ENCODE measurements around a stretch of chr9.

DNA sequence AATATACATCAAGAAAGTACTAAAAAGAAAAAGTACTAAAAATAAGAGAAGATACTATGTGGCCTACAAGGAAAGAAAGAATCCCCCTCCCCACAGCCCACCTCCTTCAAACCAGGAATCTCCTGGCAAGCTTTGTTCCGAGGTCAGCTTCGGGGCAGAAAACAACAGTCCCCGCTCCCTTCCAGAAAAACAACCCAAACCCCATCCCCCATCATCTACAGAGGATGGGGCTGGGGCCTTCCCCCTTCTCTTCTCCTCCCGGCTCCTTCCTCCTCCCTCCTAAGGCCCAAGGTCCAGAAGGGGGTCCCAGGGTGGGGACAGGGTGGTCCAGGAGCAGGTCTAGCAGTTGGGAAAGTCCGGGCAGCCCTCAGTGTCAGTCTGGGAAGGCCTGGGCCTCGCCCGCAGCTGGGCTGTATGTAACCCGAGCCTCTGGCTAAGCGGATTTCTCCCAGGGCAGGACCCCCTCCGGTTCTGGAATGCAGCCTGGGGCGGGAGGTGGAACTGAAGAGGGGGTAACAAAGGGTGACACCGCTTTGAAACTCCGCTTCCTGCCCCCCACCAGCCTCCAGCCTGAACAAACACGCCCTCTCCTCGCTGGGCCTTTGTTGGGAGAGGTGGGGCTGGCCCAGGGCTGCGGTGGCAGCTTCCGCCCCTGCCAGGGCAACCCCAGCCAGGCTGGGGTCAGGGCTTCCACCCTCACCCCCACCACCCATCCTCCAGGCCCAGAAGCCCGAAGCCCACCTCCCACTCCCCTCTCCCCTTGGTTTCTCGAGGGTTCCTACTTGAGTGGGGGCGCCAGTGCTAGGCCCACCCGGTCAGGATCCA is 63.6 kb downstream of the C9orf50 start:
- PRO-cap = bidirectional peak, plus-strand start at position 605 of the sequence, minus-strand start at position 369 of the sequence

DNA sequence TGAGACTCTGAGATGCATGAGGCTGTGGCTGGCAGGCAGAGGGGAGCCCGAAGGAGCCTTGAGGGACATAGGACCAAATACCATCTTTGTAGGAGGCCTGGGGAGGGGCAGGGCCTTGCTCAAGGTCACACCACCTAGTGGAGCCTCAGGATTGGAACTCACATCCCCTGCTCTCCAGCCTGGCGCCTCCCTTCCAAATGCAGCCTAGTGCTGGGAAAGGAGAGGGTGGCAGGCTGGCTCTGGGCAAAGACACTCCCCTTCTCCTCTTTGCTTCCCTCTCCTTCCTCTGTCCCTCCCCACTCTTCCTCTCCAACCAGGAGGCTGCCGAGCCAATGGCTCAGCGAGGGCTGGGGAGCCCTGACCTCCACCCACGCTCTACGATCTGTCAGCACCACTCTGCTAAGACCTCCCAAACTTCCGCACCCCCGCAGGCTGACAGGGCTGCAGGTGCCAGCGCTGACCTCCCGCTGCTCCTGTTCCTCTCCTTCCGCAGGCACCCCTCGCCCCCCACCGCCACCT is 53.0 kb downstream of the C9orf50 start:
- PRO-cap = no peak

GRCh38 chr9:129571211-129571951 is 49.5 kb downstream of the C9orf50 start:
- PRO-cap = no peak

DNA sequence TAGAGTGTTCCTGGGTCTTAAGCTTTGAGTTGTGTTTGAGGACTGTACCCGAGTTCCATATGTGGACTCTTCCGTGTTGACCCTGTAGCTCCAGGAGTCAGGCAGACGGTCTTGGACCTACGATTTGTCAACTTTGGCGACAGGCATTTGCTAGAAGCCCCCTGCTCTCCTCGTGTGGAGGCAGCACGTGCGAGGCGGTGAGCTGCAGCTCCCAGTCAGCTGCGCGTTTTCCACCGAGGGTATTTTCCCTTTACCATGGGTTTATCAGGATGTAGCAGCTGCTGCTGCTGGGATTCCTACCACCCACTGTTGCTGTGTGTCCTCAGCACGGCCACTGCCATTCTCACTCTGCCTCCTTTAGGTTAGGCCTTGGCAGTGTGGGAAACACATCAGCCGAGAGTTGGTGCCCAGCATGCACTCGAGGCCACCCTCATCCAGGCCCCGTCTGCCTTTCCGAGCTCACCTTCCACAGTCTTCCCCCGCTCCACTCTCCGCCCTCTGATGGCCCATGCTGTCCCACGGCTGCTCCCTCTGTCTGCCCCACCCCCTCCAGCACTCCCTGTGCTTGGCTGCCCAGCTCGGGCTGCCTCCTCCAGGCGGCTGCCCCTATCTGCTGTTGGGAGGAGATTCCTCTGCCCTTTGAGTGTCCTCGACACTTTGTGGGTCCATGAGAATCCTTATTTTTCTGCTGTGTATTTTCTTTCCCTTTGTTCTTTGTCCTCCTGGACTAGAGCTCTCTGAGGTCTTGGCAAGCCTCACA is 4.8 kb downstream of the NTMT1 start:
- PRO-cap = no peak

DNA sequence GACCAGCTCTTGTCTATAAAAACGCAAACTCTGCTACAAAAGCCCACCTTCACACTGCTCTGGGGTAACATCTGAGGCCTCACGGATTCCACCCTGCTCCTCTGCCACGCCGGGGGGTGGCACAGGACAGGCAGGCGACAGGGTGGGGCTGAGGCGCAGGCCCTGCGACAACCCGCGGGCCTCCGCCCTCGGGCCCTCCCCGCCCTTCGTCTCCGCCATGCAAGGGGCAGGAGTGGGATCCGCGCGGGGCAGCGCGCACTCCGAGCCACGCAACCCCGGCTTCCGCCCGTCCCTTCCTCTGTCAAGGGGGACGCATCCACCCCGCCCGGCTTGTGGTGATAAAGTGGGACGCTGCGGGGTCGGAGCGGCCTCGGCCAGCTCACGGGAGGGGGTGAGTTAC is 464 bp downstream of the ASB6 start:
- PRO-cap = no peak

DNA sequence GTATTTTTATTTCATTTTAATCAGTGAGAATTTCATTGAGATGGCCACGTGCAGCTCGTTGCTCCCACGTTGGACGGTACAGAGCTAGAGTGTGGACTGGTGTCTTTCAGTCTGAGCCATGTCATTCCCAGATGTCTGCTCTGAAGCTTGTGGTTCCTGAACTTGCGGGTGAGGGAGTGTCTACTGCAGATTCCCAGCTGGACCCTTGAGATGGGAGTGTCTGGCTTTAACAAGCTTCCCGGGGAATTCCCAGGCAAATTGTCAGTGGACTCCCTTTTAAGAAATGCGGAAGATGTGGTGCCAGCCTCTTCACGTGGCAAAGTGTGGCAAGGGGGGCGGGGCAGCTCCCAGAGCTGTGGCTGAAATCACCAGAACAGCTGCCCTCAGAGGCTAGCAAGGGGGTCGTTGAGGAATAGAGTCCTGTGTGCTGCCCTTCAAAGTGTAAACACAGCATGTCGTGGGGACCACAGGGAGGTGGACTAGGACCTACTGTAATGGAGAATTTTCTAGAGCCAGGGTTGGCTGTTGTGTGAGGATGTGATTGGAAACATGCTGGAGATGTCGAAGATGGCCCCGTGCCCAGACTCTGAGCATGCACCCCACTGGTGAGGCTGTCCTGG is 37.2 kb downstream of the PRRX2 start:
- PRO-cap = no peak

- PRO-cap = no peak
Observed at GRCh38 chr9:129725918-129726121, 27.0 kb downstream of the PTGES start.

DNA sequence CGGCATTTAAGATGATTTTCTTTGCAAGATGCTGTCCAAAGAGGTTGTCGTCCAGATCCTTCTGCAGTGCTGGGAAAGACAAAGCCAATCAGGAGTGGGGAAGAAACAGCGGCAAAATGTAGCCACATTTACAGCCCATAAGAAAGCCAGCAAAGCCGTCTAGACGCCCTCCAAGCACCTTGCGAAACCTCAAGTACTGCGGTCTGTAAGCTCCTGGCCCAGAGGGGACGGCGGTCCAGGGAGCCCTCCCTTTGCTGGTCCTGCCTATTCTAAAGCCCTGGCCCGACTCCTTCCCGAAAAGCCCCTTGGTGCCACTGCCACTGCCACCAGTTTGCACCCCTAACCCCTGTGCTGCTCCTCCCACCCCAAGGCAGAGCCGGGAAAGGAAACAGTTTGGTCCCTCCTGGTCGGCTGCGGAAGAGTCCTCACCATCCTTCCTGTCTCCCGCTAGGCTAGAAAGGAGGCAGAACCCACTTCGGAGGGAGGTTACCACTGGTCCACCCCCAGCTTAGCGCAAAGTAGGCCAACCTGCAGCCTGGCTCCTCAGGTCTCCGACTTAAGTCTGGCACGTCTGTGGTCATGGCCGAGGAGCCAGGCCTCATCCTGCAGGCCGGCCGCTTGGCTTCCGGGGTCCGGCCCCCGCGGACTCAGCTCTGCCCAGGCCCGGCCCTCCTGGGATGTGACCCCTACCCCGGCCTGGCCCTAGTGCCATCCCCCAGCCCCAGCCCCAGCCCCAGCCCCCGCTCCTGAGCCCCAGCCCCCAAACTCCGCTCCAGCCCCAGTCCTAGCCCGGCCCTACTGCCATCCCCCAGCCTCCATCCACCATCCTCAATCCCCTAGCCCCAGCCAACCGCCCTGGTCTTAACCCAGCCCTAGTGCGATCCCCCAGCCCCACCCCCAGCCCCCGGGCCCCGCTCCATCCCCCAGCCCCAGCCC is 890 bp downstream of the TOR1A start:
- PRO-cap = bidirectional peak, plus-strand start at position 568 of the sequence, minus-strand start at position 458 of the sequence

DNA sequence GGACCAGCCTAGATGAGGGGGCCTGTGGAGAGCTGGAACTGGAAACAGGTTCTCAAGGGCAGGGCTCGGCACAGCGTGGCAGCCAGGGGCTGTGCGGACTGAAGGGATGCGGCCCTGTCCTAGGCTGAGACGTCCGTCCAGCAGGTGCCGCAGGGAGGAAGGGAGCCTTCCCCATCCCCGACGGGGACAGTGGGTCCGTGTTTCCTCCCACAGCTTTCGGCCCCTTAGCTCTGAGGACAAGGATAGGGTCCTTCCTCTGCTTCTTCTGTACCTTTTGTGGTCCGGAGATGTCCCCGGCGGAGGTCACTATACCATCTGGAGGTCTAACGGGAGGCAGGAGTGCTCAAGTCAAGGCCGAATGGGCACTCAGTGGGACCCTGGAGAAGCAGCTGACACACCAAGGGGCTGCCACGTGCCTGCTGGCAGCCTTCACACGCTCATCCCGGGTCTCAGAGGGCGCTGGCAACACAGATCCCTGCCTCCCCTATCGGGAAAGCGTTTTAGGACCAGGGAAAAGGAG is 49.9 kb downstream of the USP20 start:
- PRO-cap = no peak

- PRO-cap = no peak
Observed at GRCh38 chr9:129886547-129886822, 51.2 kb downstream of the USP20 start.

DNA sequence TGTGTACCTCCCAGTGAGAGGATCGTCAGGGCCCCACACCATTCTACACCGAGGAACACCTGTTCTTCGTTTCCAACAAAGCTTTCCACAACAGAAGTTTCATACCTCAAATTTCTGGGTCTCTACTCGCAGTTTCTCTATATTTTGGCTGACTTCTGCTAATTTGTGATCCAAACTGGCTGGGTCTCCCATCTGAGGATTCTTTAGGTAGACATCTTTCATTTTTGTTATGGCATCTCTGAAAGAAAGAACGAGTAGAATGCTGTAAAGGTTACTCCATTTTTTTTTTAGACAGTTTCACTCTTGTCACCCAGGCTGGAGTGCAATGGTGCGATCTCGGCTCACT is 67.5 kb downstream of the USP20 start:
- PRO-cap = no peak

DNA sequence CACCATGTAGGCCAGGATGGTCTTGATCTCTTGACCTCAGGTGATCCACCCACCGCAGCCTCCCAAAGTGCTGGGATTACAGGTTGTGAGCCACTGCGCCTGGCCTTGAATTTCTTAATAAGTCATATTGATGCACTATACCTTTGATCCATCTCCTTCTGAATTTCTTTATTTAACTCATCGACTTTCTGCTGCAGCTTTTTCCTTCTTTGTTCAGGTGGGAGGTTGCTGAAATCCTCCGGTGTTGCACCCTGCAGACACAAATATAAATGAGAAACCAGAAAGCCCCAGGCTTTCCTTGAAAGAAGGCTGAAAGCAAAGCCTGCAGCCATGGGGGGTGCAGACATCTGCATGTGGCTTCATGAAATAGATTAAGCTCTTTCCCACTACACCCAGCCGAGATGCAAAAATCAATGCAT is 73.5 kb downstream of the USP20 start:
- PRO-cap = no peak

- PRO-cap = no peak
Observed at GRCh38 chr9:130129497-130130150, 42.6 kb upstream of the NCS1 start.

- PRO-cap = no peak
Observed at GRCh38 chr9:130133167-130133584, 39.0 kb upstream of the NCS1 start.

GRCh38 chr9:130207540-130208398 is 35.6 kb downstream of the NCS1 start:
- PRO-cap = no peak

- PRO-cap = no peak
Observed at GRCh38 chr9:130209337-130210018, 37.3 kb downstream of the NCS1 start.

DNA sequence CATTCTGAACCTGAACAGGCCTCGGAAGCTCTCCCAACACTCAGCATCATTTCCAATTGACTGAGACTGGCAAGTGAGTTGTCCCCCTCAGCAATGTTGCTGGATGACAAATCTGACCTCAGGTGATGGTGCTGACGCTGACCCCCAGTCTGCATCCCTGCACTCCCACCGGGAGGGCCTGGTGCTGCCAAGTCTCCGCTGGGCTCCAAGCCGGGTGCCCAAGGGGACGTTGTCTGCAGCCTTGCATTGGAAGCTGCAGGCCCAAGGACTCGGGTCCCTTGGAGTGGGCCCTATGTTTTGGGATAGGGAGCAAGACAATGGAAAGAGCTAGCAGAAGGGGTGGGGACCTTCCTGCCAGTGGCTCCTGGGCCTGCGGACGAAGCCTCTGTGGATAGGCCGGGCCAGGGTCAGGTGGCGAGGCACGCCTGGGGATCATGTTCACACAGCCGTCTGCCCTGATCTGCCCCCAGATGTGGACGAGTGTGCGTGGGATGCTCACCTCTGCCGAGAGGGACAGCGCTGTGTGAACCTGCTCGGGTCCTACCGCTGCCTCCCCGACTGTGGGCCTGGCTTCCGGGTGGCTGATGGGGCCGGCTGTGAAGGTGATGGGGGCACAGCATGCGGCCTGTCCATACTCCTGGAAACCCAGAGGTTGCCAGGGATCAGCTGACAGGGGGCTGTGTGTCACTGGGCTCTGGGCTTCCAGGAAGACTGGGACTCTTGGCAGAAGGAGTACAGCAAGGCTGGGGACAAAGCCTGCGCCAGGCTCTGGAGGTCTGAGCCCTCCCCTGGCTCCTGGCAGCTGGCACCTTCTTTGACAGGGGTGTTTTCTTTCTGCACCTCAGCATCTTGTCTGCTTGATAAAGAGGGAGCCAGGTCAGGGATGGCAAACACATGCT is 16.6 kb upstream of the ASS1 start:
- PRO-cap = no peak

GRCh38 chr9:130578739-130579331 is 542 bp upstream of the FUBP3 start:
- PRO-cap = no peak

- PRO-cap = no peak
Observed at GRCh38 chr9:130595253-130595784, 15.9 kb downstream of the FUBP3 start.

DNA sequence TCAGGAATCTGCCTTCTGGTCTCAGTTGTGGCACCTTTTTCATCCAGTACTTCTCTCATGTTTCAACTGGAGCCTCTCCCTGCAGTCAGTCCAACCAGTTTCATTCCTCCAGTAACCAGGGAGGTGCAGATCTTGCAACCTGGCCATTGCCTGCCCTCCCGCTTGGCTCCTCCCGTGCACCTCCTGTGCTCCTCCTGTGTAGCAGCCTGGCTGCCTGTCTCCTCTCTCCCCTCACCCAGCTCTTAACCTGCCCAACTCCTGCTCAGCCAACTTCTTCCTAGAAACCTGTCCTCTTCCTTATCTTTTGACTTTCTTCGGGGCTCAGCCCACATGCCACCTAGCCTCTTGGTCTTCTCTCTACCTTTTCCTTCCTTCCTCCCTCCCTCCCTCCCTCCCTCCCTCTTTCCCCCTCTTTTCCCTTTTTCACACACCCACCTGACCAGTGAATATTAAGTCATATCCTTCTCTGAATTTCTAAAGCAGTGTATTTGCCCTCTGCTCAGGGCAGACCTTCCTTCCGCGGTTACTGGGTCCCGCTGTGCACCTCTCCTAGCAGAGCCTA is 20.4 kb downstream of the FUBP3 start:
- PRO-cap = no peak